Frontal cortex (tissue), 2 donors: ENCODE data around the genes PELI2, CCDC198, SLC35F4, ACTR10 and DACT1.

GRCh38 chr14:54884953-54885601 is 17.5 kb downstream of the GCH1 start:
- RAMPAGE, long total RNA: no peak

GRCh38 chr14:54894900-54895582 is 7.6 kb downstream of the GCH1 start:
- RAMPAGE, long total RNA: no peak

DNA sequence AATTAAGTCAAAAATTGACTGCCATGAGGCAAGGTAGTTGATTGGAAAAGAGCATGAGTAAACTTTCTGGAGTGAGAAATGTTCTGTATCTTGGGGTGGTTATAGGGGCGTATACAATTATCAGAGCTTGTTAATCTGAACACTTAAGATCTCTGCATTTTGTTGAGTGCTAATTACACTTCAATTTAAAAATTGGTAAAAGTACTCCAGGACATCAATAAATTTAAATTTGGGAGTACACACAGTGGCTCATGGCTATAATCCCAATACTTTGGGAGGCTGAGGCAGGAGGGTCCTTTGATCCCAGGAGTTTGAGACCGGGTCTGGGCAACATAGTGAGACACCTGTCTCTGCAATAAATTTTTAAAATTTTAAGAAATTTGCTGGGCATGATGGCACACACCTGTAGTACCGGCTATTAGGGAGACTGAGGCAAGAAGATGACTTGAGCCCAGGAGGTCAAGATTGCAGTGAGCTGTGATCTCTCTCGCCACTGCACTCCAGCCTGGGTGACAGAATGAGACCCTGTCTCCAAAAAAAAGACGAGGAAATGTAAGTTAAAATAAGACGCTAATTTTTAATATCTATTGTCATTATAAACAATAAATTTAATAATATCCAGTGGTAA is 9.3 kb downstream of the MAPK1IP1L start:
- RAMPAGE, long total RNA: no peak

DNA sequence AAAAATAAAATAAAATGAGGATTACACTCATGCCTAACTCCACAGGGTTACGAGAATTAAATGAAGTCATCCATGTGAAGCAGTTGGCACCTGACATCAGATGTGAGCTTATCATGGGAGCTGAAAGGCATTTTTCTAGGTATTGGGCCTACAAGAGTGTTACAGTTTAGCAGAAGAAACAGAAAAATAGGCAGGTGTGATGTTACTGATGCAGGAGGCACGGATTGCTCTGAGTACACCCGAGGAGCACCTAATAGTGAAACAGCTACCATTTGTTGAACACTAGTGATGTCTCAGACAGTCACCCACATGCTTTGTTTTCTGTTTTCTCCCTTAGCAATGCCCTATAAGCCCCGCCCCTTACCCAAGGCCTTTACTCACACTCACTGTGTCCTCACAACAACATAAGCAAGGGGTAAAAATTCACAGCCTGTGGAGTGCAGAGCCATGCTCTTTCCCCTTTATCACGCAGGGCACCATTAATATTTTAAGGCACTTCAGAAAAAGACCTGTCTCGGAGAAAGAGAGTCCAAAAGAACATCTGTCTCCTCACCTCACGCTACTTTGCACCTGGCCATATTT is 25.7 kb downstream of the MAPK1IP1L start:
- RAMPAGE, long total RNA: no peak

DNA sequence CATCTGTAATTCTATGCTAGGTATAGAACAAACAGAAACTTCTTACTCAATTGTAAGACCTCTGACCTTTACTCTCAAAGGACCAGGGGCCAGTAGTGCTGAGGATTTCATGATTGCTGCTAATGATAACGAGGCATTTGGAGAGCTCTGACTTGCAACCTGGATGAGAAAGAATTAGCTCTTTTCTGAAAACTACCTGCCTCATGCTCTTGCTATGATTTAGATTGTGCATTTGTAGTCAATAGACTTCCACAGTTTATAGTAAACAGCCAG is 6.9 kb upstream of the LGALS3 start:
- RAMPAGE, long total RNA: no peak

DNA sequence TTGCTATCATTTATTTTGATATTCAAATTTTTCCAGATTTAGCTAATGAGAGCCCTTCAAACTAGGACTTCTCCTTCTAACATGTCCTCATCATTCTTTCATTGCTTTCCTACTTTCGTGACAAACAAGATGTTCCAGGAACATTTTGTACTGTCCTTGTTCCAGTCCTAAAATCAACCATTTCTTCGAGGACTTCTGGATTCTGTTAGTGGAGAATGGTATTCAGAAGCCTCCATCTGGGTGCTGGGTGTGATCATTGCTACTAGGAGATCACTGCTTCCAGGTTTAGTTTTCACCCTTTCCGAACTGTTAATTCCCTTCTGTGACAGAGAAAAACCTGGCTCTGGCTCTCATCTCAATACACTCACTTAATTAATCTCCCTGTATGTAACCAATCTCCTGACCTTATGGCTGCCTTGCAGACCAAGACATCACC is 29.5 kb upstream of the FBXO34 start:
- RAMPAGE, long total RNA: no peak

DNA sequence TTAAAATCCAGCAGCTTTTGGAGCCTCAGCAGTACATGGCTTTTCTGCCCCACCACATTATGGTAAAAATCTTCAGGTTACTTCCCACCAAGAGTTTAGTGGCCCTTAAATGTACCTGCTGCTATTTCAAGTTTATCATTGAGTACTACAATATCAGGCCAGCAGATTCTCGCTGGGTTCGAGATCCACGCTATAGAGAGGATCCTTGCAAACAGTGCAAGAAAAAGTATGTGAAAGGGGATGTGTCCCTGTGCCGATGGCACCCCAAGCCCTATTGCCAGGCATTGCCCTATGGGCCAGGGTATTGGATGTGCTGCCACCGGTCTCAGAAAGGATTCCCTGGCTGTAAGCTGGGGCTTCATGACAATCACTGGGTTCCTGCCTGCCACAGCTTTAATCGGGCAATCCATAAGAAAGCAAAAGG is 59.5 kb downstream of the ATG14 start:
- RAMPAGE, long total RNA: no peak

- RAMPAGE, long total RNA: no peak
These were observed at the start of gene PELI2 for GRCh38 chr14:56118210-56119175. Gene PELI2, plus strand, starts transcription at chr14:56118411.

- RAMPAGE, long total RNA: no peak
These were observed 132.2 kb downstream of the PELI2 start for GRCh38 chr14:56250228-56251066.

GRCh38 chr14:56793834-56795077 is 16.0 kb downstream of the OTX2 start:
- RAMPAGE, long total RNA: no peak

GRCh38 chr14:57058177-57058657 is 210.5 kb downstream of the EXOC5 start:
- RAMPAGE, long total RNA: no peak

DNA sequence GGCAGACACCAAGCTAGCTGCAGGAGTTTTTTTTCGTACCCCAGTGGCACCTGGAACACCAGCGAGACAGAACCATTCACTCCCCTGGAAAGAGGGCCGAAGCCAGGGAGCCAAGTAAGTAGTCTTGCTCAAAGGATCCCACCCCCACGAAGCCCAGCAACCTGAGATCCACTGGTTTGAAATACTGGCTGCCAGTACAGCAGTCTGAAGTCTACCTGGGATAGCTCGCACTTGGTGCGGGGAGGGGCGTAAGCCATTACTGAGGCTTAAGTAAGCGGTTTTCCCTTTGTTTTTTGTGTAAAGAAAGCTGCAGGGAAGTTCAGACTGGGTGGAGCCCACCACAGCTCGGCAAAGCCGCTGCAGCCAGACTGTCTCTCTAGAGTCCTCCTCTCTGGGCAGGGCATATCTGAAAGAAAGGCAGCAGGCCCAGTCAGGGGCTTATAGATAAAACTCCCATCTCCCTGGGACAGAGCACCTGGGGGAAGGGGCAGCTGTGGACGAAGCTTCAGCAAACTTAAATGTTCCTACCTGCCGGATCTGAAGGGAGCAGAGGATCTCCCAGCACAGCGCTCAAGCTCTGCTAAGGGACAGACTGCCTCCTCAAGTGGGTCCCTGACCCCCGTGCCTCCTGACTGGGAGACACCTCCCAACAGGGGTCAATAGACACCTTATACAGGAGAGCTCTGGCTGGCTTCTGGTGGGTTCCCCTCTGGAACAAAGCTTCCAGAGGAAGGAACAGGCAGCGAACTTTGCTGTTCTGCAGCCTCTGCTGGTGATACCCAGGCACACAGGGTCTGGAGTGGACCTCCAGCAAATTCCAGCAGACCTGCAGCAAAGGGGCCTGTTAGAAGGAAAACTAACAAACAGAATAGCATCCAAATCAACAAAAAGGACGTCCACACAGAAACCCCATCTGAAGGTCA is 25.1 kb upstream of the NAA30 start:
- RAMPAGE, long total RNA: no peak

- RAMPAGE, long total RNA: no peak
These were observed at the start of gene CCDC198 for GRCh38 chr14:57493432-57494155. Gene CCDC198, minus strand, starts transcription at chr14:57493857.

- RAMPAGE, long total RNA: no peak
These were observed at the start of gene SLC35F4 for GRCh38 chr14:57865385-57866271. Gene SLC35F4, minus strand, starts transcription at chr14:57866092.

DNA sequence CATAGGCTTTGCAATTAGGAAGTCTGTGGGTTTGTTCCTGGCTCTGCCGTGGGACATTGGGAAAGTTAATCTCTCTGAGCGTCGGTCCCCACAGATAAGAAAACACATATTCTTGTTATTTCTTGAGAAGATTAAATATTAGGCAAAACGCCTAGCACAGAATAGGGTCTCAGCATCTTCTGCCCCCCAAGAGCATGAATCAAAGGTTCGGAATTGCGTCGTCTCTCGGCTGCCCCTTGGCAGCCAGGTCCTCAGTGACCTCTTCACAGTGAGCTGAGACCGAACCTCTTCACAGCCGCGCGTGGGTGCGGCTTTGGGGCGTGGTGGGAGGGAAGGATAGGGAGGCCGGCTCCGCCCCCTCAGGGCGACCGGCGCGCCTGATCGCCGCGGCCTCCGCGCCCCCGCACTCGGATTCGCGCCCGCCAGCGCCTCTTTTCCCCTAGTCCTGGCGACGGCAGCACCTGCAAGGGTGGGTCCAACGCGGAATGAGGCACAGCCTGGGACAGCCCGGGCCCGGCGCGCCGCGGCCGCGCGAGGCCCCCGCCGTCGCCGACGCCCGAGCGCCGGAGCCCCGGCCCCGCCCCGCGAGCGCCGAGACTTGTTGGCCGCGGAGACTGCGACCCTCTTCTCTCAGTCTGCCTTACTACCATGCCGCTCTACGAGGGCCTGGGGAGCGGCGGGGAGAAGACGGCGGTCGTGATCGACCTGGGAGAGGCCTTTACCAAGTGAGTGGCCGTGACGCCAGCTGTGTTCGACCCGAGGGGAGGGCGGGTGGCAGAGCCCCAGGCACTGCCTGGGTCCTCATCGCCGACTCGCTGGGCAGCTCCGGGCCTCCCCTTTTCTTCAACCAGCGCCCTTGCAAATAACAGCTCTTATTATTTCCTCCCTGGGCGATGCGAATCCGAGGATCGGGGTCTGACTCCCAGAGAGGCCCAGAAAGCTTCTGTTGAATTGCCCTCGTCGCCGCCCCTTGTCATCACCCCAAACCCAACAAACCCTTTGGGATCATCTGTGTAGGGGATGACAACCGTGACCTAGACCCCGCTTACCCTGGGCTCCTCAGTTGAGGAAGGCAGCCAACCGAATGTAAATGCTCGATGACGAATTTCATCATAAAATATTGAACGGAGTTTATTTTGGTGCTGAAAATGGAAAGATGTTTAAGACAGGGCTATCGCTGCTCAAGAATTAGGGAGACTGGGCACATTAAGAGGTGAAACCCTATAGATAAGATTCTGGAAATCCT is at the start of gene ACTR10:
Gene ACTR10 (plus strand): TSS at position 580 of the 1,246 bp plus-strand sequence.
- RAMPAGE, long total RNA: start-site peak on the plus strand centred at position 587 of the sequence, 84 bp wide, 1,407 and 198 reads in 2 replicates

GRCh38 chr14:58238364-58239328 is 6.0 kb upstream of the PSMA3 start:
- RAMPAGE, long total RNA: no peak

- RAMPAGE, long total RNA: no peak
These were observed 48.6 kb downstream of the ARID4A start for GRCh38 chr14:58346973-58347296.

GRCh38 chr14:58520692-58521255 is 93.3 kb downstream of the KIAA0586 start:
- RAMPAGE, long total RNA: no peak

DNA sequence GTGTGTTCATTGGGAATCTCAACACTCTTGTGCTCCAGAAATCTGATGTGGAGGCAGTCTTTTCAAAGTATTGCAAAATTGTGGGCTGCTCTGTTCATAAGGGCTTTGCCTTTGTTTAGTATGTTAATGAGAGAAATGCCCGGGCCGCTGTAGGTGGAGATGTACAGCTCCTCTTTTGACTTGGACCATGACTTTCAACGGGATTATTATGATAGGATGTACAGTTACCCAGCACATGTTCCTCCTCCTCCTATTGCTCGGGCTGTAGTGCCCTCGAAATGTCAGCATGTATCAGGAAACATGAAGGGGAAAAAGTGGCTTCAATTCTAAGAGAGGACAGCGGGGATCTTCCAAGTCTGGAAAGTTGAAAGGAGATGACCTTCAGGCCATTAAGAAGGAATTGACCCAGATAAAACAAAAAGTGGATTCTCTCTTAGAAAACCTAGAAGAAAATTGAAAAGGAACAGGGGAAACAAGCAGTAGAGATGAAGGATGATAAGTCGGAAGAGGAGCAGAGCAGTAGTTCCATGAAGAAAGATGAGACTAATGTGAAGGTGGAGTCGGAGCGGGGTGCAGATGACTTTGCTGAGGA is 93.8 kb downstream of the KIAA0586 start:
- RAMPAGE, long total RNA: no peak

DNA sequence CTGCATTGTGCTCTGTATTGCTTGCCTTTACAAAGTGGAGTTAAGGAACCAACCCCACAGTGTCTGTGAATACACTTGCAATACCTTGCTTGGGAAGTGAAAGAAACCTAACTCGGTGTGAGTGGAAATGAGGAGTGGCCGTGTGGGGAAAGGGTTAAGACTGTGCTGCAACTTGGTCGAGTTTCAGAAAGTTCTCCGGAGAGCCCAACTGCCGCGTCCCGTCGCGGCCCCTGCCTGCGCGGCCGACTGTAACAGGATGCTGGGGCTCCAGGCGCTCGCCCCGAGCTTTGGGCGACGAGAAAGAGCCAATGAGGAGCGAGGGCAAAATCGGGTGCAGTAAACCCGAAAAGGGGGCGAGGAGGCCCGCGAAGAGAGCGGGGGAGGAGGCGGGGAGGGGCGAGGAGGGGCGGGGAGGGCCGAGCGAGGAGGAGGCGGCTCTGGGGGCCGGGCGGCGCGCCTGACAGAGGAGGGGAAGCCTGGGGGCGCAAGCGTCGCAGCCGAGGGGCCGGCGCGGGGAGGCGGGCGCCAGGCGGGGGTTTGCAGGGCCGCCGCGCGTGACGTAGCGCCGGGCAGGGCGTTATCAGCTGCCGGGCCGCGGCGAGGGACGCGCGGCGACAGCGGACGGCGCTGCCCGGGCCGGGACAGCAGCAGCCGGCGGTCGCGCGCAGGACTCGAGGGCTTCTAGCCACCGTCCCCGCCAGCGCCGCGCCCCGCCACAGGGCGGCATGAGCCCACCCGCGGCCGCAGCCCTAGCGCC is at the start of gene DACT1:
Gene DACT1 (plus strand): TSS at position 577 of the 757 bp plus-strand sequence.
- RAMPAGE, long total RNA: no peak